H1 (cell line): ENCODE data around the gene RNF14.

DNA sequence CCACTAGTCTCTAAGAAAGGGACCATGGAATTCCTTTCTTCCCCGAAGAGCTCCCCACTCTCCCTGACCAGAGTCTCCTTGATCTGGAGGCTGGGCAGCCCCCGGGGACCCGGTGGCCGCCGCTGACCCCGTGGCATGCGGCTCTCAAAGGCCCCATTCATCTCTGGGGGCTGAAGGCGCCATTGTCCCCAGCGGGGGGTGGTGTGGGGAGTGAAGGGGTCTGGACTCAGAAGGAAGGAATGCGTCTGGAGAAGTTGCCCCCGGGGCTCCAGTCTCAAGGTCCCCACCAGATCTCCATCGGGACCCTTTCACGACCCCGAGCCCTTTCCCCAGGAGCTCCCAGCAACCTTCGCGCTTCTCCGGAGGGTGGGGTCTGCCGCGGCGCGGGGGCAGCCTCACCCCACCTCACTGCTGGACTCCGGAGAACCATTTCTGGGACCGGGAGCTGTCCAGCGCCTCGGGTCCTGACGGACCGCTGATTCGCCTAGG is 5.0 kb upstream of the PCDH1 start:
- RRBS, result 3% methylated on average over 10 of the region's 28 CpGs
CAGE:
- cytosol, long polyA plus RNA, result no peak
- long polyA plus RNA, result no peak
- nucleus, long polyA plus RNA, result no peak

GRCh38 chr5:141968559-141969756 is at the start of gene RNF14:
Gene RNF14 (plus strand): TSS chr5:141969105.
- RRBS, result under 1% methylated on average over 34 of the region's 73 CpGs
CAGE:
- cytosol, long polyA plus RNA, result start-site peak on the plus strand at chr5:141969106-141969216, 401 reads
- long polyA plus RNA, result start-site peak on the plus strand at chr5:141969038-141969219, 527 and 870 reads in 2 replicates
- nucleus, long polyA plus RNA, result start-site peak on the plus strand at chr5:141969106-141969275, 409 reads

- RRBS, result no CpG with 5 or more reads among the region's 3 CpGs
CAGE:
- cytosol, long polyA plus RNA, result no peak
- long polyA plus RNA, result no peak
- nucleus, long polyA plus RNA, result no peak
These were observed 1.4 kb downstream of the RNF14 start for GRCh38 chr5:141970042-141971018.

- RRBS, result no CpG with 5 or more reads among the region's 3 CpGs
CAGE:
- cytosol, long polyA plus RNA, result no peak
- long polyA plus RNA, result no peak
- nucleus, long polyA plus RNA, result no peak
These were observed 9.5 kb downstream of the RNF14 start for GRCh38 chr5:141978312-141978920.

DNA sequence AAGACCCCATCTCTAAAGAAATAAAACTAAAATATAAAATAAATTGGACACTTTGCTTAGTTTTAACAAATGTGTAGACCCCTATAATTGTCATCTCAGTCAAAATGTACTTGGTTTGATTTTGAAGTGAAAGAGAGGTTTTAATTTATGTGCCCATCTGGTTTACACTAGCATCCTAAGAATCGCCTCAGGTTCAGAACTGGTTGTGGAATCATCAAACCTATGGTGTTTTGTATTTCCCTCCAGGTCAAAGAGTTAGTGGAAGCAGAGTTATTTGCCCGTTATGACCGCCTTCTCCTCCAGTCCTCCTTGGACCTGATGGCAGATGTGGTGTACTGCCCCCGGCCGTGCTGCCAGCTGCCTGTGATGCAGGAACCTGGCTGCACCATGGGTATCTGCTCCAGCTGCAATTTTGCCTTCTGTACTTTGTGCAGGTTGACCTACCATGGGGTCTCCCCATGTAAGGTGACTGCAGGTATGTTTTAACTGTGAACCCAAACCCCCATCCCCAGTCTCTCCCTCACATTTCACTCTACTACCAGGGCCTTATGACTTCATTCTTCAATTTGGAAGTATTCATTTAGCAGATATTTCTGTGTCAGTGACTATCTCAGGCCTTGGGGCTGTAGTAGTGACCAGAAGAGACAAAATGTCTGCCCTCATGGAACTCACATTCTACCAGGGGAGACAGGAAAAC is 11.1 kb downstream of the RNF14 start:
- RRBS, result no CpG with 5 or more reads among the region's 5 CpGs
CAGE:
- cytosol, long polyA plus RNA, result no peak
- long polyA plus RNA, result no peak
- nucleus, long polyA plus RNA, result no peak

GRCh38 chr5:142013987-142014528 is 1.2 kb upstream of the GNPDA1 start:
- RRBS, result no CpG with 5 or more reads among the region's 11 CpGs
CAGE:
- cytosol, long polyA plus RNA, result no peak
- long polyA plus RNA, result no peak
- nucleus, long polyA plus RNA, result no peak

DNA sequence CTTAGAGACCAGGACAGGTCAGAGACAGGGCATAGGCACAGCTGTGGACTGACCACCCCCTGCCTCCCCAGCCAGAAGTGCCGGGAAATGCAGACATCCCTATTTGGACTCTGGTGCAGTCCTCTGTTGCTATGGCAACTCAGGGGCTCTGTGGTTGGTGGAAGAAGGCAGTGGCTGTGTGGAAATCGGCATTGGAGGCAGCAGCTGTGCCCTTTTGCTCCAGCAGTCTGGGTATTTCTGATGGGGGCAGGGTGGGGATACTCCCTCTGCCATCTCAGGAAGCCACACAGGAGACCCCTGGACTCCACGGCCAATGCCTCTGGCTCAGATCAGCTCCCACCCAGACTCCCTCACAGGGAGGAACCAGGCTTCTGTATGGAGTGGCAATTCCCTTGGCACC is 43.2 kb upstream of the NDFIP1 start:
- RRBS, result no CpG with 5 or more reads among the region's 3 CpGs
CAGE:
- cytosol, long polyA plus RNA, result no peak
- long polyA plus RNA, result no peak
- nucleus, long polyA plus RNA, result no peak

DNA sequence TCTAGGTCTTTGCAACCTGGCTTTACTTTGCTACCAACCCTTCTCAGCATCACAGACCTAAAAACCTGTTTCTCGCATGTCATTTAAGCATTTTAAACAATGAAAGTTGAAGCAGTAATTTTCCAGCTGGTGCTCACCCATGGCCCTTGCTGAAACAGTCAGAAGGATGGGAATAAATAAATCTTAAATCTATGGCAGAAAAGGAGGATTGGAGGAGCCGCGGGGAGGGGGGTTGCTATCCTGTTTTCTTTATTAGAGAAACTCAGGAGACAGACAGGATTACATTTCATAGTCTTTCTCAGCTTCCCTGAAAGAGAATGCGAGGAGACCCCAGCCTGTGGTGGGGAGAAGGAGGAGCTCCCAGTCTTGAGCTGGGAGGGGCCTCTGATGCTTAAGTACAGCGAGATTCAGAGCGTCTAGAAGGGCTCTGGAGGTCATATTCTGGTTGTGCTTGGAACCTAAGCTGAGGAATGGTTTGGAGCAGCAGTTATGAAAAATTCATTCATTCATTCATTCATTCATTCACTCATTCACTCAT is 2.2 kb upstream of the SPRY4 start:
- RRBS, result no CpG with 5 or more reads among the region's 6 CpGs
CAGE:
- cytosol, long polyA plus RNA, result no peak
- long polyA plus RNA, result no peak
- nucleus, long polyA plus RNA, result no peak

DNA sequence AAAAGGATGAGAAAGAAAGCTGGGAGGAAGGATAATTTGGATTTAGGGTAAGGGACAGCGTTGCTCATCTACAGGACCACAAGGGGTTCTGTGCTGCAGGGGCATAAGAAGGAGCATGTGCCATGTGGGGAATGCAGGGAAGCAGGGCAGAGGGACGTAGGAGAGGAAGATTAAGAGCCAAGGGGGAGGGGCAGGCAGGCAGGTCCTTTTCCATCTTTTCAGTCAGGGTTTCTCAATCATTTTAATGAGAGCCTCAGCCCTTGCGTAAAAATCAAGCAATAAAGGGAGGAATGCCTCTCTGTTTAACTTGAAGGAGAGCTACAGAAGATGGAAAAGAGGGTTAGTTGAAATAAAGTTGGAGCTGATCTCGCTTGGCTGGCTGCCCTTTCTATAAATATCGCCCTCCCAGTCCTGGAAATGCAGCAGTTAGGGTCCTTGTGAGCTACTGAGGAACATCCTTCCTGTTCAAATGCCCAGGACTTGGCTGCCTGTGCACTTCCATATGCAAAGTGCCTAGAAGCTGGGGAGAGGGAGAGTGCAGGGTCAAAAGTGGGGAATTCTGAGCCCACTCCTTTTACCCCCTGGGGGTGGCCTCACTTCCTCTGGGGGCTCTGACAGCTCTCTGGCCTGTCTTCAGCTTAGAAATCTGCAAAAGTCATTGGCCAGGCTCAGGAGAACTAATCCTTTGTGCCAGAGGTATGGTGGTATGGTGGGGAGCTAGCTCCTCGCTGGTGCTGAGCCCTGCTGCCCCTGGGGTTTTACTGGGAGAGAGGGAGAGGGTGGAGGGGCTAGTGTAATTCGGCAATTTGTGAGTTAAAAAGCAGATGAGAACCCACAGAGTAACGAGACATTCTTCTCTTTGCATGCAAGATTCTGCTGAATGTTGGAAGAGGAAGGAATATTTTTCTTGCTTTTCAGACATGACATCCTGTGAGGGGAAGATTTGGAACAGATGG is 65.2 kb upstream of the SPRY4 start:
- RRBS, result no CpG with 5 or more reads among the region's 8 CpGs
CAGE:
- cytosol, long polyA plus RNA, result start-site peak on the plus strand centred at position 741 of the sequence, 642 bp wide, 13 reads
- long polyA plus RNA, result no peak
- nucleus, long polyA plus RNA, result start-site peak on the plus strand centred at position 656 of the sequence, 103 bp wide, 15 reads

GRCh38 chr5:142590755-142591105 is 95.2 kb downstream of the FGF1 start:
- RRBS, result no CpG with 5 or more reads among the region's 2 CpGs
CAGE:
- cytosol, long polyA plus RNA, result no peak
- long polyA plus RNA, result no peak
- nucleus, long polyA plus RNA, result no peak

GRCh38 chr5:142697143-142698342 is 11.7 kb upstream of the FGF1 start:
- RRBS, result no CpG with 5 or more reads among the region's 12 CpGs
CAGE:
- cytosol, long polyA plus RNA, result no peak
- long polyA plus RNA, result no peak
- nucleus, long polyA plus RNA, result no peak

DNA sequence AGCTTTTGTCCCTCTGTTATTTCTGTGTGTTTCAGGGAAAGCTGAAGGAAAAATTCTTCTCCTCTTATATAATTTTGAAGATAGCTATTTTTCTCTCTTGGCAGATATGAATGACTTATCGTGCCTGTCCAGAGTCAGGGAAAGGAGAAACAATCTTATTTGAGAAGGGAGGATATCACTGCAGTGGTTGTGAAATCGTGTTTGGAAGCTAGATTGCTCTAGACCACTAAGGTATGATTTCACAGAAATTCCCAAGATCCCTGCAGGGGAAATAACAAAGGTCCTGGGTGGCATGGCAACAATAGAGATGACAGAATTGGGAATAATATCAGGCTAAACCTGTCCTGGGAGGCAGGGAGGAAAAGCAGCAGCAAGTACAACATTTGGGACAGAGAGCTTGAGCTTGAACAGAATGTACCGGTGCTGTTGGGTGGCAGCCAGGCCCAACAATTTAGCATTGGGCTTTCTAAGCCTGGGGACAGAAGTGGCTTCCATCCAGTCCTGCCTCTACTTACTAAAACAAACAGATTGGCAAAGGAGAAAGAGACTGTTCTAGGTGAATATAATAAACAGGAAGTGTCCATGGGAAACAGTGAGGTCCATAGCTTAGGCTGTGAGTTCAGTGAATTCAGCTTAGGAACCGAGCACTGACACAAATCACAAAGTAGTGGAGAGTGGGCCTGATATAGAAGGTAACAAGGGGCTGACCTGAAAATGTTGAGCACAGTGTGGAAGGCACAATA is 17.0 kb upstream of the ARHGAP26 start:
- RRBS, result no CpG with 5 or more reads among the region's 4 CpGs
CAGE:
- cytosol, long polyA plus RNA, result no peak
- long polyA plus RNA, result no peak
- nucleus, long polyA plus RNA, result no peak

- RRBS, result no CpG with 5 or more reads among the region's 11 CpGs
CAGE:
- cytosol, long polyA plus RNA, result no peak
- long polyA plus RNA, result no peak
- nucleus, long polyA plus RNA, result no peak
These were observed 7.3 kb downstream of the ARHGAP26 start for GRCh38 chr5:142777310-142778131.

DNA sequence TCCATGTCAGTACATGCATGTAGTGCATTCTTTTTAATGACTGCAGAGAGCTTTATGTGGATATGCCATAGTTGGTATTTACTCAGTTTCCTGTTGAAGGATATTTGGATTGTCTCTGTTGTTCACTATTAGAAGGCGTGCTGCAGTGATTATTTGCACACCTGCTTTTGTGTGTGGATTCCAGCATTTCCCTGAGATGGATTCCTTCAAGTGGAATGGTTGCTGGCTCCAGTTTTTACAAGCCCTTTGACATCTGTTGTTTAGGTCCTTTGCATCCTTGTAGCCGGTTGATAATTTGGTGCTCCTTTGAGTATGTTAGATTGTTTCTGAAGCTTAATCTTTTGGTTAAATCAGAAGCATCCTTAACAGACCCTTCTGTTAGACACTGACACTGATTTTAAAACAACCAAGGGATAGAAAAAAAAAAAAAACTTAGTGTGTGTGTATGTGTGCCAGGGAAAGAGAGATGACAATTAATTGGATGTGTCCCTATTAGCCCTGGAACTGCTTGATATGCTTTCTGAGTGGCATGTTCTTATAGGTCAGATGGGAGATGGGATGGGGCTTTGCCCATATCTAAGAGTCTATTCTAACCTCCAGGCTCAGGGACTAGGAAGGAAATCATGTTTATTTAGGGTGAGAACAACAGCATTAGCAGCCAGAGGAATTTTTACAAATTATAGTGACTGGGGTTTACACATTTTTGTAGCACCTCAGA is 8.5 kb downstream of the ARHGAP26 start:
- RRBS, result no CpG with 5 or more reads among the region's 2 CpGs
CAGE:
- cytosol, long polyA plus RNA, result no peak
- long polyA plus RNA, result no peak
- nucleus, long polyA plus RNA, result no peak

GRCh38 chr5:142796563-142797286 is 26.5 kb downstream of the ARHGAP26 start:
- RRBS, result no CpG with 5 or more reads among the region's 5 CpGs
CAGE:
- cytosol, long polyA plus RNA, result no peak
- long polyA plus RNA, result no peak
- nucleus, long polyA plus RNA, result no peak

DNA sequence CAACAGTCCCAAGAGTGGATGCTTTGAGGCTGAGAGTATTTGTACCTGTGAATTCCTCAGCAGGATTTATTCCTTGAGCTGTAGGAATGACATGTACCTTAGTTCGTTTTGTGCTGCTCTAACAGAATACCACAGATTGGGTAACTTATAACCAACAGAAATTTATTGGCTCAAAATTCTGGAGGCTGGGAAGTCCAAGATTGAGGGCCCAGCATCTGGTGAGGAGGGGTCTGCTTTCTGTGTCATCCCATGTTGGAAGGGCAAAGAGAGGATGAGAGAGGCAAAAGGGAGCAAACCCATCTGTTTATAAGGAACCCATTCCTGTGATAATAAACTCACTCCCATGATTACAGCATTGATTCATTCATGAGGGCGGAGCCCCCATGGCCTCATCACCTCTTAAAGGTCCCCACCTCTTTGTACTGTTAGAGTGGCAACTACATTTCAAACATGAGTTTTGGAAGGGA is 29.3 kb downstream of the ARHGAP26 start:
- RRBS, result no CpG with 5 or more reads among the region's 2 CpGs
CAGE:
- cytosol, long polyA plus RNA, result no peak
- long polyA plus RNA, result no peak
- nucleus, long polyA plus RNA, result no peak

- RRBS, result no CpG with 5 or more reads among the region's 8 CpGs
CAGE:
- cytosol, long polyA plus RNA, result no peak
- long polyA plus RNA, result no peak
- nucleus, long polyA plus RNA, result no peak
These were observed 75.2 kb downstream of the ARHGAP26 start for GRCh38 chr5:142845053-142846033.

DNA sequence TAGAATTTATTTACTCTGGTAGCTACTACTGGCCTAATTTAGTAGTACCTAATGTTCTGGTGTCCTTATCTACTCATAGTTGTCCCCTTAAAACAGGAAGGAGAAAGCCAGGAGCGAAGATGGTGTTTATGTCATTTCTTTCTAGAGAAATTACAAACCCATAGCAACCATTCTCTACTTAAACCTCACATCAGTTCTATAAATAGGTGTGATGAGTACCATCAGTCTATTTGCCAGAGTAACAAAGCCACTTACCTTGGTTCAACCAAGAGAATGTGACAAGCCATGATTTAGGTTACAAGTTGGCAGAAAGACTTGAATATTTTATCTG is 286.6 kb downstream of the ARHGAP26 start:
- RRBS, result no CpG with 5 or more reads among the region's 1 CpG
CAGE:
- cytosol, long polyA plus RNA, result no peak
- long polyA plus RNA, result no peak
- nucleus, long polyA plus RNA, result no peak

DNA sequence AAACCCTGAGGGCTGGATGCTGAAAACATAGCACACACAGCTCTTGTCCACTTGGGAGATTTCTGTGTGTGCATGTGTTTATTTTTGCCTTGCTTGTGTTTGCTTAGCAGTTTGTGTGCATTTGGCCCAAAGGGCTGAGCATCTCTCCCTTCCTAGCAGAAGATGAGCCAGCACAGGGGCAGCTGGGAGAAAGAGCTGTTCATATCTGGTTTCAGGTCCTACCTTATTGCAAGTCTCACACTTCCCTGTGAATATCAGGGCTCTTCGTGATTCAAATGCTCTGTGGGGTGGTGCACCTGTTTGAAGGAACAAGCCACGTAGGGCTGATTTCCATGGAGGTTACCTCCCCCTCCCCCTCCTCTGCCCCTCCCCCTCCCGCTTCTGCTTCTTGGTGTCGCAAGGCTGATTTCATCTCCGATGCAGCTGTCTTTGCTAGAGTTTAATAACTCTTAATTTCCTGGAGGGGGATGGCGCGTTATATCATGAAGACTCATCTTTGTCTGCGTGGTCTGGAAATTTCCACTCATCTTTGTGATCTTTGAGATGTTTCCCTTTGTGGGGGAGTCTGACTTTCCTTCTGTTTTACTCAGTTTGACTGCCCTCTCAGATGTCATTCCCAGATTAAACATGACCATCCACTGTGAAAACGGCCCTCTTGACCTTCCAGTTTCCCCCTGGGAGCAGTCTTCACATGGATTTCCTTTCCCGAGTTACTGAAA is 296.7 kb downstream of the ARHGAP26 start:
- RRBS, result no CpG with 5 or more reads among the region's 10 CpGs
CAGE:
- cytosol, long polyA plus RNA, result no peak
- long polyA plus RNA, result no peak
- nucleus, long polyA plus RNA, result no peak

GRCh38 chr5:143093807-143094483 is 309.5 kb downstream of the NR3C1 start:
- RRBS, result no CpG with 5 or more reads among the region's 19 CpGs
CAGE:
- cytosol, long polyA plus RNA, result no peak
- long polyA plus RNA, result no peak
- nucleus, long polyA plus RNA, result no peak